Kidney (tissue), 2 donors: ENCODE measurements around a stretch of chr18.

DNA sequence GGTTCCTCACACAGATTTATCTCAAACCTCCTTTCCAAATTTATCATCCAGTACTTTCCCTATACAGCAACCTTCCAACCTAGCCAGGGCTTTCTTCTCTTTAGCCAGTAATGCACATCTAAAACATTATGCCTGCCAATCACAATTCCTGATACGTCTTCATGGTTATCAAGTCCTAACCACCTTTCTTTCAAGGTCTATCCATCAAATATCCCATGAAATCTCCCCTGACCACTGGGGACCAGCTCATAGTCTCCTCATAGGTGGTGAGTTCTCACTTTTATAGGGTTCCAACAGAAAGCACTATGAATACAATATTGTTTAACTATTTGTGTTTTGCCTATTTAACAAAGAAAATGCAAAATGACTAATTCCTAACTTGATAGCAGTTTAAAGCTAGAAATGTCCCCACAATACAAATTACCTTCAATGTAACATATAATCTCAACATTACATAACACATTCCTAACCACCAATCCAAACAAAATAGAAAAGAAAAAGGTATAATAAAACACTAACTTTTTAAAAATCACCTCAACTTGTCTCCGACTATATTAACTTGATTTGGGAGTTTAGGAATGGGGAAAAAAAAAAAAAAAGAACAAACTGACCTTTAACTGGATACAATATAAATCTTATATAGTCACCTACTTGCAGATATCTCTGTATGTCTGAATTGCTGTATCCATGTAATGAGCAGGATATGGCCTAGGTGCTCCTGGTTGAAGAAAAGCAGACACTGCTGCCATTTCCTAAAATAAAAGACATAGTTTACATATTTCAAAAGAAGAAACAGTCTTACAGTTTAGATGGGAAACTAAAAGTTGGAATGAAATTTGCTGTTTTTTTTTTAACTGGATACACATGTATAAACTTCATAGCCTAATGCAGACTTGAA lies 42.4 kb downstream of the TRAPPC8 start:
- PRO-cap = no peak
- RRBS = no CpG with 5 or more reads among the region's 2 CpGs

DNA sequence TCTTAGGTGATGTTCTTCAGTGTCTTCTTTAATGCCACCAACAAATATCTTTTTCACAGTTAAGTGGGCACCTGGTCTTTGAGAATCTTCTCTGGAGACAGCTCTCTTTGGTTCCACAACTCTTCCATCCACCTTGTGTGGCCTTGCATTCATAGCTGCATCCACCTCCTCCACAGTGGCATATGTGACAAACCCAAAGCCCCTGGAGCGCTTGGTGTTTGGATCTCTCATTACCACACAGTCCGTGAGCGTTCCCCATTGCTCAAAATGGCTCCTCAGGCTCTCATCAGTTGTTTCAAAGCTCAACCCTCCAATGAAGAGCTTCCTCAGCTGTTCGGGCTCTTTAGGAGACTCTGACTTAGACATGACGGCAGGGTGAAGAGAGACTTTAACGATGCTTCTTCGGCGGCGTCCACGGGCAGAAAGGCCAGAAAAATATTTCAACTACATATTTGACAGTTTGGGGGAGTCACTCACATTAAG lies 57.8 kb downstream of the GAREM1 start:
- PRO-cap = no peak
- RRBS = no CpG with 5 or more reads among the region's 10 CpGs

GRCh38 chr18:32737702-32738109 lies 35.1 kb downstream of the KLHL14 start:
- PRO-cap = no peak
- RRBS = no CpG with 5 or more reads among the region's 3 CpGs

- PRO-cap = no peak
- RRBS = no CpG with 5 or more reads among the region's 2 CpGs
Measured at GRCh38 chr18:32998814-32999213, 226.0 kb upstream of the KLHL14 start.

DNA sequence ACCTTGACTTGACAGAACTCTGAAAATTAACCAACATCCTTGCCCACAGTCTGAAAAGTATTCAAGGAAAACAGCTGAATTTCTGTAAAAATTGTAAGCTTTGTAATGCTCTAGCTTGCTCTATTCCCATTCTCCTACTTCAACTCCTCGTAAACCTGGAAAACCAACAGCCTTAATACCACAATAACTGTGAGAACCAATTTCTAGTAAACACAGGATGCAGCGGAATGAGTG lies 241.1 kb upstream of the KLHL14 start:
- PRO-cap = no peak
- RRBS = no CpG with 5 or more reads among the region's 2 CpGs

- PRO-cap = no peak
- RRBS = no CpG with 5 or more reads among the region's 3 CpGs
Measured at GRCh38 chr18:33116293-33116815, 324.2 kb downstream of the CCDC178 start.

- PRO-cap = no peak
- RRBS = no CpG with 5 or more reads among the region's 20 CpGs
Measured at GRCh38 chr18:33819771-33820286, 241.8 kb downstream of the ASXL3 start.

- PRO-cap = no peak
- RRBS = no CpG with 5 or more reads among the region's 6 CpGs
Measured at GRCh38 chr18:34562161-34562807, 147.8 kb upstream of the DTNA start.

DNA sequence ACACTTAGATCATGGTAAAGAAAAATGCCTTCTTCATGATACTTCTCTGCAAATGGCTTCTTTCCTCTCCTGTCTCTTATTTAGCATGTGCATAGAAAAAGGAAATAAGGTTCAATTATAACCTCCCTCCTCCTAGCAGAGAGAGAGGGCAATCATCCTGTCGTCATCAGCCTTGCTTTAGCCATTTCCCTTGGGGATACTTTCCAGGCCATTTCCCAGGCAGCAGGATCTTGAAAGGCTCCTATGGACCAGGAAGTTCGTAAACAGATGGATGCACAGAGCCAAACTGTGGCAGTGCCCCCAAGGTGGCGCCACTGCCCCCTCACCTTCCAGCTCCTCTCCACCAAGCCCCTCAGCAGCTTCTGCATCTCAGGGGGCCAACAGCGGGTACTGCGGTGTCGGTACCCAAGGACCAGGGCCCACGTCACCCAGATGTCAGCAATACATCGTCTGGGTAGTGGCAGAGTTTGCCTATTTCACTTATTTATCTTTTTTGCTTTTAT lies 157.4 kb downstream of the DTNA start:
- PRO-cap = no peak
- RRBS = no CpG with 5 or more reads among the region's 8 CpGs

DNA sequence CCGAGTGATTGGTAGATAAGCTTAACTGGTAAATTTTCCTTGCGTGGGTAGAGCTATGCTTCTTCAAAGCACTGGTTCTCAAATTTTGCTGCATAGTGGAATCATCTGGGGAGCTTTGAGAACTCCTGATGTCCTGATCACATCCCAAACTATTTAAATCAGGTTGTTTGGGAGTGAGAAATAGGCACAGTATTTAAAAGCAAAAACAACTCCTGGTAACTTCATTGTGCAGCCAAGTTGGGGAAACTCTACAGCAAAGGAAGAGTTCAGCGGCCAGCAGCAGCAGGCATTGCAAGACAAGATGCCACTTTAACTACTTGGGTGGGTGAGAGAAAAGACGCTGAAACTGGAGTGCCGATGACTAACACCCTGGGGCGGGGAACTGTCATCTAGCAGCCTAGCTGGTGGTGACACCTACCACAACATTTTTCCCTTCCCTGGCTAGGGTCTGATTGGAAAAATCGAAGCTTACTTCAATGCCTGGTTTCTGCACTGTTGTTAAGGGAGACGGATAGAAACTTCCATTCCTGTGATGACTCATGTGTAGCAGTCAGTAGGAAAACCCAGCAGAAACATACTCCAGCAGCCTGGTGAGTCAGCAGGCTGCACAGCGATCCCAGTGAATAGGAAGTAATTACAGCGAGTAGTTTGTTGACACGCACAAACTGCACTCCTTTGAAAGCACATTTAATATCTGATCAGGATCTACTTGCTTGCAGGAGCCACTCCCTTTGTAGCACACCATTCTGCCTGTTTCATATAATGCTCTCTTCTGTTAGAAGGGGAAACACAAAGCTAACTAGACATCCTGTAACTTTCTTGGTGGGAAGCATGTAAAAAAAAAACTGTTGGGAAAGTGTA lies 62.2 kb upstream of the MAPRE2 start:
- PRO-cap = no peak
- RRBS = no CpG with 5 or more reads among the region's 11 CpGs

DNA sequence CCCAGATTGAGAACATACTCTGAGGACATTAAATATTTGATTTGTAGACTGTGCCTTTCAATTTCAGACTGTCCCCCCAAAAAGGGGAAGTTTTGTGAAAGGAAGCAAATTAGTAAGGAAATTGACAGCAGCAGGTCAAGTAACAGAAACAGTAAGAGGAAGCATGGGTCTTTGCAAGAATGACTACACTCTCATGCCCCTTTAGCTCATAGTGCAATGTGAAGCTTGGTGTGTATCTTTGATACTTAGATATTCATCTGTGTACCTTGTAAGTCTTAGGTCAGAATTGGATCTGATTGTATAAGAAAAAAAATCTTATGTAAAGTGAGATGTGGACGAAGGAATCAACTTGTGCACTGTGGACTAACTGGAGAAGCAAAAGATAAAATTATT lies 2.1 kb upstream of the MAPRE2 start:
- PRO-cap = no peak
- RRBS = no CpG with 5 or more reads among the region's 1 CpG

DNA sequence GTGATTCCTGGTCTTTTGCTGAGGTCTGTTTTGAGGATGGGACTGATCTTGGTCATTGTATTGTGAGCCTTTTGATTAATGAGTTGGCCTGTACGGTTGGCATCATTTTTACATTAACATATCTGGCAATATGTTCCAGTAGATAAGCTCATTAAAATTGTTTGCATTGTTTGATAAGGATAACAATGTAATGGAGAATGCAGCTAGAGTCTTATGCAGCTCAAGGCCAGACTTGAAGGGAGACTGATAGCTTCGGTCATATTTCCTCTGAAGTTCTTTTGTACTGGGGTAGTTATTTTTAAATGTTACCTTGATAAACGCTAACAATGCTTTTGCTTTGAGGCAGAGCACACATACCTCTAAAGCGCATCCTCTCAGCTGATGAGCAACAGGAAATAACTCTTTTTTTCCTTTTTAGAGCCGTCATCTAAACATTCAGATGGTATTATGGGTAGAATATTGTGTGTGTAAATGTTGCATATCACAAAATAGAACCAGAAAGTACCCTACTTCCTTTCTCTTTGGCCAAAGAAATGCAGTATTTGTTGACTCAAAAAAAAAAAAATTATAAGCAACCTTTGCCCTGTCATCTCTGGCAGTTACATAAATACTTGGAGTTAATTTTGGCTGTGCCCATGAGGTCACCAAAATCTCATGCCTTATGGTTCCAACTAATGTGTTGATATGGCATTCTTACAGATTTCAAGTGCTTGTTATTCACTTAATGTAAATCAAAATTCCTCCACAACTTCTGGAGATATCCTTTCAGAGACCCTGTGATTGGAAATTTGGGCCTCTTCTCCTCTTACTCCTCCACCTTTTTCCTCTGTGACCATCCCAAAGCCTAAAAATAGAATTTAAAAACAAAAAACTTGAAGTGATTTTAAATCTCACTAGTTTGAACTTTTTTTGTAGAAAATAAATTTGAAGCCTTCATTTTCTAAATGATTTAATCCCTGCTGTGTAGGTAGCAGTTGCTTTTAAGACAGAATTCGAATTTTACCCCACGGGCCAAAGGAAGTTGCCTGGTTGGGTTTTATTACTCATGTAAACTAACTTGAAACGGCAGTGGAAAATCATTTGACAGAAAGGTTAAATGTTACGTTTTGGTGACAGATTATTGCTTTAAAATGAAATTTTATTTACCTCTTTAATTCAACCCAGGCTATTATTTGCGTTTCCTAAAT lies 1.6 kb downstream of the MAPRE2 start:
- PRO-cap = no peak
- RRBS = no CpG with 5 or more reads among the region's 10 CpGs

GRCh38 chr18:35189515-35189954 lies 51.3 kb upstream of the ZNF397 start:
- PRO-cap = no peak
- RRBS = no CpG with 5 or more reads among the region's 1 CpG

DNA sequence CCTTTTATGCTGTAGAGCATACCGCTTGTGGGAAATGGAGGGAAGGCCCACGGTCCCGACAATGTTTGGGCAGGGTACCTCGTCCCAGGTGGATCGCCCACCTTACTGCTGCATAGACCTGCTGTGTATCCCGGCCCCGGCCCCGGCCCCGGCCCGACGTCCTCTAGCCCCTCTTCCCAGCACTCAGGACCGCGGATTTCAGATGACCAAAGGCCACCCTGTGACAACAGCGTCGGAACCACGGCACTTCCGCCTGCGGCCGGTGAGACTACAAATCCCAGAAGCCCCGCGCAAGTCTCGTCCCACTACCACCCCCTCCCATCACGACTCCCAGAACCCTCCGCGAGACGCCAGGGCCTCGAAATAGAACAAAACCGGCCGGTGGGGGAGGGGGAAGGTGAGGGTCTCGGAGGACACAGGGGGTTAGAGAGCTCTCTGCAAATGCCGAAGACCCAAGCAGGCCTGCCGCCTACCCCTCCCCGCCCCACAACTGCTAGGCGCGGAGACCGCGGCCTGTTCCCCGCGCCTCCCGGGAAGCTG lies 428 bp downstream of the ZNF24 start:
- PRO-cap = bidirectional peak, plus-strand start at position 333 of the sequence, minus-strand start at position 184 of the sequence
- RRBS = 3% methylated on average over 16 of the region's 40 CpGs

DNA sequence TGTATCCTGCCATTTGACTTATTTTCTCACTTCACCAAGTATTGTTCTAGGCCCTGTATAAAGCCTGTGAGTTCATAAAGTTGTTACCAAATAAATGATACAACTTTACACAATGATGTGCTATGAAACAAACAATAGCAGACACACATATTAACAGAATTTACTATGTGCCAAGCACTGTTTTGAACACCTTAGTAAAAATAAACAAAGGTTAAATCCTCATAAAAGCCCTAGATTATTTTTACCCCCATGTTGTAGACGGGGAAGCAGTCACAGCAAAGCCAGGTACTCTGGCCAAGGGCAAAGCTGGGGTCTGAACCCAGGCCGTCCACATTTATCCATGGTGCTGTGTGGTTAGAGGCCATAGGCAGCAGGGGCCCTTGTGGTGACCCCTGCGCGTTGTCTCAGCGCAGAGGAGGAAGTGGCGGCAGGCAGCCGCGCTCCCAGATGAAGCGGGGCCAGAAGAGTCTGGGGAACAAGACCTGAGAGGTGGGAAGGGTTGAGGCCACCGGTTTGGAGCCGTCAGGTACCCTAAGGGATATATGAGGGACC lies 910 bp downstream of the ZNF396 start:
- PRO-cap = unidirectional peak, plus-strand start at position 407 of the sequence
- RRBS = no CpG with 5 or more reads among the region's 11 CpGs

DNA sequence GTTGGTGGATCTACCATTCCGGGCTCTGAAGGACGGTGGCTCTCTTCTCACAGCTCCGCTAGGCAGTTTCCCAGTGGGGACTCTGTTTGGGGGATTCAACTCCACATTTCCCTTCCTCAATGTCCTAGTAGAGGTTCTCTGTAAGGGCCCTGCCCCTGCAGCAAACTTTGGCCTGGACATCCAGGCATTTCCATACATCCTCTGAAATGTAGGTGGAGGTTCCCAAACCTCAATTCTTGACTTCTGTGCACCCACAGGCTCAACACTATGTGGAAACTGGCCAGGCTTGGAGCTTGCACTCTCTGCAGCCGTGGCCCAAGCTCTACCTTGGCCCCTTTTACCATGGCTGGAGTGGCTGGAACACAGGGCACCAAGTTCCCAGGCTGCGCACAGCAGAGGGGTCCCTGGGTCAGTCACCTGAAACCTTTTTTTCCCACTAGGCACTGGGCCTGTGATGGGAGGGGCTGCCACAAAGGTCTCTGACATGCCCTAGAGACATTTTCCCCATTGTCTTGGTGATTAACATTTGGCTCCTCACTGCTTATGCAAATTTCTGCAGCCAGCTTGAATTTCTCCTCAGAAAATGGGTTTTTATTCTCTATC lies 9.5 kb downstream of the INO80C start:
- PRO-cap = no peak
- RRBS = no CpG with 5 or more reads among the region's 5 CpGs

- PRO-cap = no peak
- RRBS = no CpG with 5 or more reads among the region's 14 CpGs
Measured at GRCh38 chr18:35496669-35497468, 891 bp downstream of the INO80C start.

GRCh38 chr18:35580517-35581658 lies 652 bp upstream of the GALNT1 start:
- PRO-cap = bidirectional peak, plus-strand start at chr18:35581039, minus-strand start at chr18:35581118; bidirectional peak, plus-strand start at chr18:35581496, minus-strand start at chr18:35581462; bidirectional peak, plus-strand start at chr18:35581754, minus-strand start at chr18:35581611
- RRBS = 1% methylated on average over 45 of the region's 121 CpGs

- PRO-cap = no peak
- RRBS = no CpG with 5 or more reads among the region's 3 CpGs
Measured at GRCh38 chr18:35884191-35884563, 88.3 kb upstream of the C18orf21 start.

DNA sequence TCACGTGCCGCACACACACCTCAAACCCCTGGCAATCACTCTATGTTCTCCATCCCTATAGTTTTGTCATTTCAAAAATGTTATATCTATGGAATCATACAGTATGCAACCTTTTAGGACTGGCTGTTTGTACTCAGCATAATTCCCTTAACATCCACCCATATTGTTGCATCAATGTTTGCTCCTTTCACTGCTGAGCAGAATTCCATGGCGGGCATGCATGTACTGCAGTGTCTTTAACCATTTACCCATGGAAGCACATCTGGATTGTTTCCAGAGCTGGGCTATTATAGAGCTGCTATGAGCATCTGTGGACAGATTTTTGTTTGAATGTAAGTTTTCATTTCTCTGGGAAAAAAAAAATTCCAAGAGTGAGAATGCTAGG lies 57.7 kb upstream of the C18orf21 start:
- PRO-cap = no peak
- RRBS = no CpG with 5 or more reads among the region's 3 CpGs